Measurements from ENCODE around the gene MLXIPL.

- RAMPAGE, long total RNA, result no peak
- RRBS, result no CpG with 5 or more reads among the region's 7 CpGs
PRO-cap:
- standard, result no peak
- CoPRO, capped RNA only, 2 experiments, result no peak in any of the 2 experiments
- CoPRO, capped and uncapped RNA, 2 experiments, result no peak in any of the 2 experiments
- CoPRO, uncapped RNA only, 2 experiments, result no peak in any of the 2 experiments
CAGE:
- cytosol, long polyA plus RNA, result no peak
- long polyA plus RNA, result no peak
- nucleolus, long total RNA, result no peak
- nucleus, long polyA plus RNA, result no peak
These were observed 3.7 kb downstream of the POM121 start for GRCh38 chr7:72928524-72929163.

- RAMPAGE, long total RNA, result no peak
- RRBS, result no CpG with 5 or more reads among the region's 12 CpGs
PRO-cap:
- standard, result no peak
- CoPRO, capped RNA only, 2 experiments, result no peak in any of the 2 experiments
- CoPRO, capped and uncapped RNA, 2 experiments, result peak in 1 of 2 experiments; most common plus-strand start chr7:72942244 (in 1)
- CoPRO, uncapped RNA only, 2 experiments, result no peak in any of the 2 experiments
CAGE:
- cytosol, long polyA plus RNA, result no peak
- long polyA plus RNA, result no peak
- nucleolus, long total RNA, result no peak
- nucleus, long polyA plus RNA, result no peak
These were observed 17.0 kb downstream of the POM121 start for GRCh38 chr7:72941817-72942300.

- RAMPAGE, long total RNA, result no peak
- RRBS, result no CpG with 5 or more reads among the region's 18 CpGs
PRO-cap:
- standard, result no peak
- CoPRO, capped RNA only, 2 experiments, result no peak in any of the 2 experiments
- CoPRO, capped and uncapped RNA, 2 experiments, result no peak in any of the 2 experiments
- CoPRO, uncapped RNA only, 2 experiments, result no peak in any of the 2 experiments
CAGE:
- cytosol, long polyA plus RNA, result no peak
- long polyA plus RNA, result no peak
- nucleolus, long total RNA, result no peak
- nucleus, long polyA plus RNA, result no peak
These were observed 35.9 kb upstream of the FZD9 start for GRCh38 chr7:73397397-73398303.

- RAMPAGE, long total RNA, result no peak
- RRBS, result no CpG with 5 or more reads among the region's 9 CpGs
PRO-cap:
- standard, result no peak
- CoPRO, capped RNA only, 2 experiments, result no peak in any of the 2 experiments
- CoPRO, capped and uncapped RNA, 2 experiments, result no peak in any of the 2 experiments
- CoPRO, uncapped RNA only, 2 experiments, result peak in 2 of 2 experiments; most common minus-strand start chr7:73441763 (in 2)
CAGE:
- cytosol, long polyA plus RNA, result no peak
- long polyA plus RNA, result no peak
- nucleolus, long total RNA, result no peak
- nucleus, long polyA plus RNA, result no peak
These were observed 7.9 kb downstream of the FZD9 start for GRCh38 chr7:73441286-73442159.

DNA sequence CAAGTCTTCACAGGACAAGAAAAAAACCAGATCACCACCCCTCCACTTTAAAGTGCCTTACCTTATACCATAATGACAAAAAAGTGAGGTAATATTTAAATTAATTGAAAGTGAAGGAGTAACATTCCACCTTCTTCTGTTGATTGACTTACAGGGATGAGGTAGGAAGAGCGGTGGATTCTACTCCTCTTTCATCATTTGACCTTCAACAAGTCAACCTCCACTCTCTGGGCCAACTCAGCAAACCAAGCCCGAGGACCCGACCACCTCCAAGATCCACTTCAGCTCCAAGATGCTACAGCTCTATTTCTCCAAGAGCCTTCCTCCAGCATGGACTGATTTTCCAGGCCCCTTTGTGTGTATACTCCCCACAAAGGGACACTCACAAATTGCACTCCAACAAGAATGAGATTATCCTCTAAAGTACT is 1.8 kb downstream of the BAZ1B start:
- RAMPAGE, long total RNA, result no peak
- RRBS, result no CpG with 5 or more reads among the region's 3 CpGs
PRO-cap:
- standard, result no peak
- CoPRO, capped RNA only, 2 experiments, result no peak in any of the 2 experiments
- CoPRO, capped and uncapped RNA, 2 experiments, result no peak in any of the 2 experiments
- CoPRO, uncapped RNA only, 2 experiments, result no peak in any of the 2 experiments
CAGE:
- cytosol, long polyA plus RNA, result no peak
- long polyA plus RNA, result no peak
- nucleolus, long total RNA, result no peak
- nucleus, long polyA plus RNA, result no peak

DNA sequence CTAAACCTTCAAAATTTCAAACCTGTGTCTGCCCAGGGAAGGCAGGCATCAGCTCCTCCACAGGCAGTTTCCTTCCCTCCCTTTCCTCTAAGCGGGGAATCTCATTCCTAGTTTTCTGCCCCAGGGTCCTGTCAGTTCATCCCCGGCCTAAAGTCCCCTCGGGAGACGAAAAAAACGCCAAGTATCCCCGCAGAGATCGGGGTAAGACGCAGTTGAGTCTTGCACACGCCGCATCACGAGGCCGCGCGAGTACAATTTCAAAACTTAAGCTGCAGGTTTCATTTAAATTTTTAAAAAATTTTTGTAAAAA is 998 bp downstream of the BAZ1B start:
- RAMPAGE, long total RNA, result no peak
- RRBS, result no CpG with 5 or more reads among the region's 14 CpGs
PRO-cap:
- standard, result no peak
- CoPRO, capped RNA only, 2 experiments, result no peak in any of the 2 experiments
- CoPRO, capped and uncapped RNA, 2 experiments, result no peak in any of the 2 experiments
- CoPRO, uncapped RNA only, 2 experiments, result no peak in any of the 2 experiments
CAGE:
- cytosol, long polyA plus RNA, result no peak
- long polyA plus RNA, result no peak
- nucleolus, long total RNA, result no peak
- nucleus, long polyA plus RNA, result no peak

DNA sequence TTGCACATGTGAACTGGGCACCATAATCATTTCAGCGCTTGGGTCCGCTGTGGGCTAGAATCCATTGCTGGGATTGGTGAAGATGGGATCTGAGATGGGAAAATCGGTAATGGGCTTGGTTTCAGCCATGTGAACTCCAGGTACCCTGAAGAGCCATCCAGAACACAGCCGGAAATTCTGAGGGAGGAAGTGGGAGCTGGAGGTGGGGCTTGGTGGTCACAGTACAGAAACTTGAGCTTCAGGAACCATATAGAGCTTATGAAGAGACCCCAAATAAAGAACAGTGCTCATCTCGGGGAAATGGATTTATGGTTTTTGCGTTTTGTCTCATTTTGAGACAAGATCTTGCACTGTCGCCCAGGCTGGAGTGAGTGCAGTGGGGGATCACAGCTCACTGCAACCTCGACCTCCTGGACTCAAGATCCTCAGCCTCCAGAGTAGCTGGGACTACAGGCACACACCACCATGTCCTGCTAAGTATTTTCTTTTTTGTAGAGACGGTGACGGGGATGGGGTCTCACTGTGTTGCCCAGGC is 3.5 kb upstream of the BAZ1B start:
- RAMPAGE, long total RNA, result no peak
- RRBS, result no CpG with 5 or more reads among the region's 10 CpGs
PRO-cap:
- standard, result no peak
- CoPRO, capped RNA only, 2 experiments, result no peak in any of the 2 experiments
- CoPRO, capped and uncapped RNA, 2 experiments, result no peak in any of the 2 experiments
- CoPRO, uncapped RNA only, 2 experiments, result no peak in any of the 2 experiments
CAGE:
- cytosol, long polyA plus RNA, result no peak
- long polyA plus RNA, result no peak
- nucleolus, long total RNA, result no peak
- nucleus, long polyA plus RNA, result no peak

DNA sequence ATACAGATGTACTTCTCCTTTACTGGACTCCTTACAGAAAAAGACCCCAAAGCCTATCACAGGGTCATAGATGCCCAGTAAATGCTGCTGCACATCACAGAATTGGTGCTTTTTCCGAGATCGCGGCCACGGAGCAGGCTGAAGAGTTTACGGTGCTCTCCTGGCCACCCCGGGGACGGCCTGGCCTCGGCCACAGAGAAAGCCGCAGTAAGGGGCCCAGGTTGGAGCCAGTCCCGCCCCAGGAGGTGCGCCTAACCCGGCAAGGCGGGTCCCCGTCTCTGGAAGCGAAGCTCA is 442 bp downstream of the TBL2 start:
- RAMPAGE, long total RNA, result no peak
- RRBS, result under 1% methylated on average over 10 of the region's 15 CpGs
PRO-cap:
- standard, result no peak
- CoPRO, capped RNA only, 2 experiments, result no peak in any of the 2 experiments
- CoPRO, capped and uncapped RNA, 2 experiments, result no peak in any of the 2 experiments
- CoPRO, uncapped RNA only, 2 experiments, result no peak in any of the 2 experiments
CAGE:
- cytosol, long polyA plus RNA, result no peak
- long polyA plus RNA, result no peak
- nucleolus, long total RNA, result no peak
- nucleus, long polyA plus RNA, result no peak

DNA sequence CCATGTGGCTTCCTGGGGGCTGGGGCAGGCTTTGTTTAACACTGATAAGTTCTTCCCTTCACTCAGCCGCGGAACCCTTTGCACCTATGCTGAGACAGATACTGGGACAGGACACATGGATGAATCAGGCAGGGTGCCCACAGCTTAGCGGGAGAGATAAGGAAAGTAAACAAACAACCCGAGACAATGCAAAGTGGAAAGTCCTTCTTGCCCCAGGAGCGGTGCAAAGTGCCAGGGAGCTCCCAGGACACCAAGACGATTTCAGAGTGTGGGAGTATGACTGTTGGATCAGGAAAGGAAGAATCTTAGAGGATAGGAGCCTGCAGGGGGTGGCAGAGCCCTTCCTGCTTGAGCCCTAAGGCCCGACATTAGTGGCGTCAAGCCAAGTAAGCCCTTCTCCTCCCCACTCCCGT is 11.6 kb downstream of the MLXIPL start:
- RAMPAGE, long total RNA, result no peak
- RRBS, result no CpG with 5 or more reads among the region's 9 CpGs
PRO-cap:
- standard, result no peak
- CoPRO, capped RNA only, 2 experiments, result no peak in any of the 2 experiments
- CoPRO, capped and uncapped RNA, 2 experiments, result no peak in any of the 2 experiments
- CoPRO, uncapped RNA only, 2 experiments, result no peak in any of the 2 experiments
CAGE:
- cytosol, long polyA plus RNA, result no peak
- long polyA plus RNA, result no peak
- nucleolus, long total RNA, result no peak
- nucleus, long polyA plus RNA, result no peak

DNA sequence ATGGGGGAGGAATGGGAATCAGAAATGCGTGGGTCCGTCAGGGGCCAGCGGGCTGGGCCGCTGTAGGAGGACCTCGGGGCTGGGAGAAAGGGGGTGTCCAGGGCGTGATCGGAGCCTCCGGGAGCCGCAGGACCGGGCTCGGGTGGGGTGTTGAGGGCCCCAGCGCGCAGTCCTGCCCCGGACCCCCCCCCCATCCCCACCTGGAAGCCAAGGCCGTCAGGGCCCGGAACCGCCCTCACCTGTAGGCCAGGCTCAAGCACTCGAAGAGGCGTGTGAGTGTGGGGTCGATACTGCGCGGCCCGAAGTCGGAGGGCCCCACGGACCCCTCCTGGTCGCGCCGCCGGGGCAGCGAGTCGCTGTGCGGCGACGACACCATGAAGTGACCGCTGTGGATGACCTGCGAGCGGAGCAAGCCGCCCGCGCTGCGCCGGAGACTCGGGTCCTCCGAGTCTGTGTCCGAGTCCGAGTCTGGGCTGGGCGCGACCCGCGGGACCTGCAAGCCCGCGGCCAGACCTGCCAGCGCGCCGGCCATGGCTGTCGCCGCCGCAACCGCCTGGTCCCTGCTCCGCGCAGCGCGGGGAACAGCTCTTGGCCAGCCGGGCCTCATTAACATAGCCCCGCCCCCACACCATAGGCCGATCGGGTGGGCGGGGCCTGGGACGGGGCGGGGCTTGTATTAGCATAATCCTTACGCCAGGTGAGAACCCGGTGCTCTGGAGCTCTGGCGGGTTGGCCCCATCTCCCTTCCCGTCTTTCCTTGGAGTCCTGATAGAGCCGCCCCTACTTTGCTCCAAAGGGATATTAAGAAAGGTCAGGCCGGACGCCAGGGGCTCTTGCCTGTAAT is at the start of gene MLXIPL:
Gene MLXIPL, minus strand, starts transcription at position 562 of the 844 bp plus-strand sequence.
- RAMPAGE, long total RNA, result no peak
- RRBS, result 2% methylated on average over 37 of the region's 77 CpGs
PRO-cap:
- standard, result unidirectional peak, minus-strand start at position 562 of the sequence
- CoPRO, capped RNA only, 2 experiments, result peak in 2 of 2 experiments; most common minus-strand start position 562 of the sequence (in 2)
- CoPRO, capped and uncapped RNA, 2 experiments, result peak in 2 of 2 experiments; most common plus-strand start position 700 of the sequence (in 1); most common minus-strand start position 562 of the sequence (in 2)
- CoPRO, uncapped RNA only, 2 experiments, result peak in 1 of 2 experiments; most common minus-strand start position 562 of the sequence (in 1)
CAGE:
- cytosol, long polyA plus RNA, result no peak
- long polyA plus RNA, result no peak
- nucleolus, long total RNA, result no peak
- nucleus, long polyA plus RNA, result no peak

DNA sequence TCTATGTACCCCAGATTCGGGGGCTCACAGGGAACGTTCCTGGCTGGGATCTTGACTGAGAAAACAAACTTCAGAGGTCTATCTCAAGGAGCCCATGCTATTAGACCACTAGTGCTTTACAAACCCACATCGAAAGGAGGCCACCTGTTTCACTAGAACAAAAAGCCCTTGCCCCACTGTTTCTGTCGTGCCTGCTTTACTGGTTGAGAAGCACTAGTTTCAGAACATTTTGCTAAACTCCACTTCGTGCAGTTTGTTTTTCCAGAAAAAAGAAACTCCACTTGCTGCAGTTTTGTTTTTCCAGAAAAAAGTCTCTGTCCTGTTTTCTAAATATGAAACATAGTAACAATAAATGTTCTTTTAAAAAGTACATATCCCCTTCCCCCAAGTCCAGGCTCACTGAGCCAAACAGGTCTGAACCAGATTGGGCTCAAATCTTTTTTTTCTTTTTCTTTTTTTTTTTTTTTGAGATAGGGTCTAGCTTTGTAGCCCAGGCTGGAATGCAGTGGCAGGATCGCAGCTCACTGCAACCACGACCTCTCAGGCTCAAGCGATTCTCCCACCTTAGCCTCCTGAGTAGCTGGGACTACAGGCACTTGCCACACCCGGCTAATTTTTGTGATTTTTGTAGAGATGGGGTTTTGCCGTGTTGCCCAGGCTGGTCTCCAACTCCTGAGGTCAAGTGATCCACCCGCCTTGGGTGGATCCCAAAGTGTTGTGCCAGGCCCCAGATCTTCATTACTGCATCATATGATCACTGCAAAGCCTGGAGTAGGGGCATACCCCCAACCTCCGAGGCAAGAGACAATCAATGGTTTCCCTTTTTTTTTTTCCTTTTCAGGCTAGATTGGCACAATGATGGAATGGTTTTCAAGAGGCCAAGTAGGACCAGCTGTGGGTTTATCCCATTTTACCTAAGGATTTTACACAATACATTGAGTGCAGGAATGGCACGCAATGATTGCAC is 2.9 kb downstream of the DNAJC30 start:
- RAMPAGE, long total RNA, result no peak
- RRBS, result no CpG with 5 or more reads among the region's 13 CpGs
PRO-cap:
- standard, result no peak
- CoPRO, capped RNA only, 2 experiments, result no peak in any of the 2 experiments
- CoPRO, capped and uncapped RNA, 2 experiments, result no peak in any of the 2 experiments
- CoPRO, uncapped RNA only, 2 experiments, result peak in 1 of 2 experiments; most common minus-strand start position 3 of the sequence (in 1)
CAGE:
- cytosol, long polyA plus RNA, result no peak
- long polyA plus RNA, result no peak
- nucleolus, long total RNA, result no peak
- nucleus, long polyA plus RNA, result no peak

DNA sequence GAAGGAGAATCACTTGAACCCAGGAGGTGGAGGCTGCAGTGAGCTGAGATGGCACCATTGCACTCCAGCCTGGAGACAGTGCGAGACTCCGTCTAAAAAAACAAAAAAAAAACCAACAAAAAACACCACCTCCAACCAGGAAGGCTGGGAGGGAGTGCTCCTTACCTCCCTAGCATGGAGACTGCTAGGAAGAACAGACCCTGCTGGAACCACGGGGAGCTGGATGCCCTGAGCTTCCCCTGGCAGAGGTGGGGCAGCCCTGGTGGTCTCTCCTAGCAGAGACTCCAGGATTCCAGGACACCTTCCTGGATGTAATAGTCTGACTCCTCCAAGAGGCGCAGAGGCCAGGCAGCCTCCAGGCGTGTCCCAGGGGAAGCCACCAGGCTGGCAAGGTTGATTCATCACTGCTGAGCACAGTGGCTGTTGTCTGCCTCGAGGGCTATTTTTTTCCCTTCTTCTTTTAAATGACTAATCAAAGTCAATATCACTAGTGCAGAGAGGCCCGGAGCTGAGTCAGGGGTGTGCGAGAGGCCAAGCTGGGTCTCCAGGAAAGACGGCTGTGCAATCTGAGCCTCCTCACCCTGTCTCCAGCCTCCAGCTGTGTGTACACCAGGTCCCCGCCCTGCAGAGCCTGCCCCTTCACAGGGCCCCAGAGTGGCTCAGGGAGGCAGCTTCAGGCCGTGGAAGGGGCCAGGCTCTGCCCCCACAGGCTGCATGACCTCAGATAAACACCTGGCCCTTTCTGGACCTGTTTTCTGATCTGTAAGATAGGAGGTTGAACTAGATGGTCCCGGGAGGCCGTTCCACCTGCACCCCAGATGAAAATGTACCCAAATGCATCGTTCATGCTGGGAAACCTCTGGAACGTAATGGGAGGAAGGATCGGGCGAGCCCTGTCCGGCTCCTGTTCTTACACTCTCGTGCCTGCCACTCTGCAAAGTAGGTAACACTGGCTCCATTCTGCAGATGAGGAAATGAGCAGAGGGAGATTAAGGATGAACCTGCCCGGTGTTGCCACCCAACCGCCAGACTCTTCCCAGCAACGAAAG is 3.8 kb downstream of the STX1A start:
- RAMPAGE, long total RNA, result no peak
- RRBS, result no CpG with 5 or more reads among the region's 22 CpGs
PRO-cap:
- standard, result no peak
- CoPRO, capped RNA only, 2 experiments, result no peak in any of the 2 experiments
- CoPRO, capped and uncapped RNA, 2 experiments, result no peak in any of the 2 experiments
- CoPRO, uncapped RNA only, 2 experiments, result no peak in any of the 2 experiments
CAGE:
- cytosol, long polyA plus RNA, result no peak
- long polyA plus RNA, result no peak
- nucleolus, long total RNA, result no peak
- nucleus, long polyA plus RNA, result no peak

- RAMPAGE, long total RNA, result no peak
- RRBS, result no CpG with 5 or more reads among the region's 18 CpGs
PRO-cap:
- standard, result no peak
- CoPRO, capped RNA only, 2 experiments, result no peak in any of the 2 experiments
- CoPRO, capped and uncapped RNA, 2 experiments, result no peak in any of the 2 experiments
- CoPRO, uncapped RNA only, 2 experiments, result no peak in any of the 2 experiments
CAGE:
- cytosol, long polyA plus RNA, result no peak
- long polyA plus RNA, result no peak
- nucleolus, long total RNA, result no peak
- nucleus, long polyA plus RNA, result no peak
These were observed 3.3 kb downstream of the CLDN3 start for GRCh38 chr7:73766660-73767350.

- RAMPAGE, long total RNA, result no peak
- RRBS, result no CpG with 5 or more reads among the region's 7 CpGs
PRO-cap:
- standard, result no peak
- CoPRO, capped RNA only, 2 experiments, result no peak in any of the 2 experiments
- CoPRO, capped and uncapped RNA, 2 experiments, result no peak in any of the 2 experiments
- CoPRO, uncapped RNA only, 2 experiments, result no peak in any of the 2 experiments
CAGE:
- cytosol, long polyA plus RNA, result no peak
- long polyA plus RNA, result no peak
- nucleolus, long total RNA, result no peak
- nucleus, long polyA plus RNA, result no peak
These were observed 22.7 kb upstream of the CLDN3 start for GRCh38 chr7:73792563-73793310.

DNA sequence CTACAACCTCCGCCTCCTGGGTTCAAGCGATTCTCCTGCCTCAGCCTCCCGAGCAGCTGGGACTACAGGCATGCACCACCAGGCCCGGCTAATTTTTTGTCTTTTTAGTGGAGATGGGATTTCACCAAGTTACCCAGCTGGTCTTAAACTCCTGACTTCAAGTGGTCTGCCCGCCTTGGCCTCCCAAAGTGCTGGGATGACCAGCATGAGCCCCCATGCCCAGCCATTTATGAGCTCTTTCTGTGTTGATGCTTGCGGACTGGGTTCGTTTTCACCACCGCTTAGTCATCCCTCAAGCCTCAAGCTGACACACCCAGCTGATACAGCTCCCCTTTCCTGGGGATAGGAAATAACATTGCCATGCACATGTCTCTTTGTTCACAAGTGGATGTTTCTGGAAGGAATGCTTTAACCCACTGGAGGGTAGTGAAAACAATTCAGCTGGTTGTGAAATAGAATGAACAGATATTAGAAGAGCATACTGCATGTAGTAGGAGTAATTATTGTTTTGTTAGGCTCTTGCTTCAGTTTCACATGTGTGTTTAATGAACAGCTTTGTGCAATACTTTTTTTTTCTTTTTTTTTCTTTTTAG is 8.4 kb upstream of the METTL27 start:
- RAMPAGE, long total RNA, result no peak
- RRBS, result no CpG with 5 or more reads among the region's 8 CpGs
PRO-cap:
- standard, result unidirectional peak, minus-strand start at position 221 of the sequence
- CoPRO, capped RNA only, 2 experiments, result no peak in any of the 2 experiments
- CoPRO, capped and uncapped RNA, 2 experiments, result no peak in any of the 2 experiments
- CoPRO, uncapped RNA only, 2 experiments, result no peak in any of the 2 experiments
CAGE:
- cytosol, long polyA plus RNA, result no peak
- long polyA plus RNA, result no peak
- nucleolus, long total RNA, result no peak
- nucleus, long polyA plus RNA, result no peak

DNA sequence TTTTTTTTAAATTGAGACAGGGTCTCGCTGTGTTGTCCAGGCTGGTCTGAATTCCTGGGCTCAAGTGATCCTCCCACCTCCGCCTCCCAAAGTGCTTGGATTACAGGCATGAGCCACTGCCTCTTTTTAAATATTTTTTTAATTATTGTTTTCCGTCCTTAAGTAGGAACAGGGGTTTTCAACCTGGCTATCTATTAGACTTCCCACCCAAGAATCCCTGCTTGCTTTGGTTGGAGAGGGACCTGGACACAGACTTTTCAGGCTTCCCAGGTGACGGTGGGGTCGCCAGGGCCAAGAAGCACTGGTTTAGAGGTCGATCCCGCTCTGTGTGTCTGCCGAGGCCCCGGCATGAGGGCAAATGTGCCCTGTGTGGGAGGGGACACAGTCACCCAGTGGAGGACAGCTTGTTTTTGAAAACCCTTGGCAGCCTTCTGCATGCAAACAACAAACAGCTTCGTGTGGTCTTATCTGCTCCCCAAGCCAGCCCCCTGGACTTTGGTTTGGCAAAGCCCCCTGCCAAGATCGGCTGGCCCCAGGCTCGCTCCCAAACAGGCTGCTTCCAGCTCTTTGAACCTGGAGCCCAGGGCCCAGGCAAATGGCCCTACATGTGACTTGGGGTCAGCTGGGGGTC is 2.7 kb downstream of the ELN start:
- RAMPAGE, long total RNA, result no peak
- RRBS, result no CpG with 5 or more reads among the region's 12 CpGs
PRO-cap:
- standard, result no peak
- CoPRO, capped RNA only, 2 experiments, result no peak in any of the 2 experiments
- CoPRO, capped and uncapped RNA, 2 experiments, result no peak in any of the 2 experiments
- CoPRO, uncapped RNA only, 2 experiments, result no peak in any of the 2 experiments
CAGE:
- cytosol, long polyA plus RNA, result no peak
- long polyA plus RNA, result no peak
- nucleolus, long total RNA, result no peak
- nucleus, long polyA plus RNA, result no peak

DNA sequence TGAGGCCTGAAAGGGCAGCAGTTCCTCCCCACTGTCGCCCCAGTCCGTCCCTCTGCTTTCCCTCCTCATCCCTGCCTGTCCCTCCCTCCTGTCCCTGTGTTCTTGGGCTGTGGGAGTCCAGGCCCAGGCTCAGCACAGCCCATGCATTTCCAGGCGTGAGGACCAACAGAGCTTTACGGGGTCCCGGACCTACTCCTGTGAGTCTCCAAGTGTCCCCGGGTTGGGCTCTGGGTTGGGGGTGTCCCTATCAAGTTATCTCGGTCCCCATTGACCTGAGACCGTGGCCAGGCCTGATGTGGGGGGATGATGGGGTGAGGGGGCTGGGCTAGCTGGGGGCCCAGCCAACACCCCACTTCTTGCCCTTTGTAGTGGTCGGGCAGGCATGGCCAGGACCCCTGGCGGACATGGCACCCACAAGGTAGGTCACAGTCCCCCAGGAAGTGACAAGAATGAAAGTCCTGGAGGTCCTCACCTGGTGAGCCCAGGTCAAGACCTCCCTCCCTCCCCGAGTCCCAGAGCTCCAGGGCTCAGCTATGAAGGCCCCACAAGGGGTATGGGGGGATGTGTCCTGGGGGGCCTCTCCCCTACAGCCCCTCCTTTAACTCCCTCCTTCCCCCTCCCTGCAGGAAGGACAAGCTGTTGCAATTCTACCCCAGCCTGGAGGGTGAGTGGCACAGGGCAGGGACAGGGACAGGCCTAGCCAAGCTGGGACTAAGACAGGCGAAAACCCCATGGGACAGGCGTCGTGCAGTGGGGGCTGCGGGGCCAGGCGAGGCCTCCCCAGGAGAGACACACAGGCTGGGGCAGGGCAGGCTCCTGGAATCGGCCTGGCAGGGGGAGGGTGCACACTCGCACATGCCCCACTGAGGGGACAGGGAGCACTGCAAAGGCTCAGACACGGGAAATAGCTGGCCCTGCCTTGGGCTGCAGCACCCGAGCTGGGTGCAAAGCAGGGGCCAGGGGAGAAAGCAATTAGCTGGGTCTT is 10.1 kb downstream of the LAT2 start:
- RAMPAGE, long total RNA, result no peak
- RRBS, result no CpG with 5 or more reads among the region's 20 CpGs
PRO-cap:
- standard, result no peak
- CoPRO, capped RNA only, 2 experiments, result no peak in any of the 2 experiments
- CoPRO, capped and uncapped RNA, 2 experiments, result no peak in any of the 2 experiments
- CoPRO, uncapped RNA only, 2 experiments, result no peak in any of the 2 experiments
CAGE:
- cytosol, long polyA plus RNA, result no peak
- long polyA plus RNA, result no peak
- nucleolus, long total RNA, result no peak
- nucleus, long polyA plus RNA, result no peak